Omental fat pad (tissue), 4 donors: ENCODE measurements around a stretch of chr10.

GRCh38 chr10:12348100-12348369 is 1.3 kb upstream of the CAMK1D start:
- PRO-cap: no peak
- RAMPAGE, long total RNA, 4 experiments: no peak in any of the 4 experiments

DNA sequence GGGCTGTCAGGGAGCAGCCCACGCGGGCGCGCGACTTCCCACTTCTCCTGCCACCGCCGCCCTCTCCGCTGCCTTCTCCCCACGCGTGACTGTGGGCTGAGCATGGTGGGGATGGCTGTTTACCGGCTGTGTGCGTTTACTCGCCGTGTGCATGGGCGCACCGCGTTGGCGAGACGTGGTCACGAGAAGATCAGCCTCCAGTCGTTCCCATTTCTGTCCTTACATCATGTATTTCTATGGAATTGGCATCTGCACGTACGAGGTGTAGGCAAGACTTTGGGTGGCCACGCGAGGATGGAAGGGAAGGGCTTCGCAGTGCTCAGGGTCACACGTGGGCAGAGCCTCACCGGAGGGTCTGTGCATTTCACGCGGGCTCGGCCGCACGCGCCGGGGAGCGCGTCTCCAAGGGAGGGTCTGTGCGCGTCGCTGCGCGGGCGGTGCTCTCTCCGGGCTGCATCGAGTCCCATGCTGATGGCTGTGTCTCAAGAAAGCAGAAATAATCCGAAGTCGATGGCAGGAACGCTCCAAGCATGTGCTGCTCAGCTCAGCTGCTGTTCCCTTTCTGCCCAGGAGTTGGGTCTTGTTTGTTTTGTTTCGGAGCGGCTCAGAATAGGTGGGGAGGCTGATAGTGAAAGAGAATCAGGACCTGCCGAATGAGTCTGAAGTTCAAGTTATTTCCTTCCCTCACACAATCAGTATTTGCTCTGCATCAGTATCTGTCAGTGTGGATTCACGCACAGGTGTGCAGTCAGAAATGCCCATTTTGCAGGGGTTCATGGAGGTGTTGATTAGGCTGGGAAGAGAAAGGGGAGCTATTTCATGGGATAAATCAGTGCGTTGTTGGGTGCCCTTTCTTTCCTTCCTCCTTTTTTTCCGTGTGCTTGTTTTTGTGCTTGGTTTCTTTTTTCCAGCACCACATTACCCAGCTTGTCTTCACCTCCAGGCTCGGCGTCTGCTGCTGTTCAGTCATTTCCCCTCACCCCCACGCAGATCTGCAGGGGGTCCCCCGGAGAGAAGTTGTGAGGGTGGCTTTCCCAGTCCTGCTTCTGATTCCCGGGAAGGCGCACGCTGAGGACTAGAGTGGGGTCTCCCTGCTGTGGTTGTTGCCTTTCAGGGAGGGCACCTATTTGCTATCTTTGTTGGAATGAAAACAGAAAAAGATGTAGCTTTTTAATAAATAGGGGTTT is 1.2 kb downstream of the CAMK1D start:
- PRO-cap: no peak
- RAMPAGE, long total RNA, 4 experiments: no peak in any of the 4 experiments

DNA sequence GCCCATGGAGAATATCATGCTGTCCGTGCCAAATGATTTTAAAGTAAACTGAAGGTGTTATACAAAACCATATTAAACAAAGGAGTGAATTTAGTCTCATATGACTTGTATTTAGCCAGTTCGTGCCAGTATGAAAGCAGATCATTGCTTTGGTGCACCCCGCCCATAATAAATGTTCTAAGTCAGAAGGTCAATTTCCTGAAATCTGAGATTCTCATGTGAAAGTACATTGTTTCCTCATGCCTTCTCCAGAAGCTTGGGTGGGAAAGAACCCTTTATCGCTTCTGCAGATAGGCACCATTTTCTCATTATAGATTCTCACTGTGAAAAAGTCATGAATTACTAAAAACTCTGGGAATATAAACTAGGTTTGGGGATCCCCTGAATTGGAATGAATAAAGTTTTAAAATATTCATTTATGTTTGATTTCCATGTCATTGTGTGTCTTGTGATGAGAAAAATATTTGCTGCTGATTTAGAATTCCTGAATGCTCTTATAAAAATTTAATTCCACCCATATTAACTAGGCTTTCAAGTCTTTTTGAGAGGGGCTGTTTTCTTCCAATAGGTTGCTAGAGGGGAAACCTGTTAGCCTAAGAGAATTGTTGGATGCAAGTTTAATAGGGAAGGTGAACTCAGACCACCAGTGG is 106.6 kb downstream of the CAMK1D start:
- PRO-cap: no peak
- RAMPAGE, long total RNA, 4 experiments: no peak in any of the 4 experiments

GRCh38 chr10:12529689-12530596 is 180.6 kb downstream of the CAMK1D start:
- PRO-cap: no peak
- RAMPAGE, long total RNA, 4 experiments: no peak in any of the 4 experiments

DNA sequence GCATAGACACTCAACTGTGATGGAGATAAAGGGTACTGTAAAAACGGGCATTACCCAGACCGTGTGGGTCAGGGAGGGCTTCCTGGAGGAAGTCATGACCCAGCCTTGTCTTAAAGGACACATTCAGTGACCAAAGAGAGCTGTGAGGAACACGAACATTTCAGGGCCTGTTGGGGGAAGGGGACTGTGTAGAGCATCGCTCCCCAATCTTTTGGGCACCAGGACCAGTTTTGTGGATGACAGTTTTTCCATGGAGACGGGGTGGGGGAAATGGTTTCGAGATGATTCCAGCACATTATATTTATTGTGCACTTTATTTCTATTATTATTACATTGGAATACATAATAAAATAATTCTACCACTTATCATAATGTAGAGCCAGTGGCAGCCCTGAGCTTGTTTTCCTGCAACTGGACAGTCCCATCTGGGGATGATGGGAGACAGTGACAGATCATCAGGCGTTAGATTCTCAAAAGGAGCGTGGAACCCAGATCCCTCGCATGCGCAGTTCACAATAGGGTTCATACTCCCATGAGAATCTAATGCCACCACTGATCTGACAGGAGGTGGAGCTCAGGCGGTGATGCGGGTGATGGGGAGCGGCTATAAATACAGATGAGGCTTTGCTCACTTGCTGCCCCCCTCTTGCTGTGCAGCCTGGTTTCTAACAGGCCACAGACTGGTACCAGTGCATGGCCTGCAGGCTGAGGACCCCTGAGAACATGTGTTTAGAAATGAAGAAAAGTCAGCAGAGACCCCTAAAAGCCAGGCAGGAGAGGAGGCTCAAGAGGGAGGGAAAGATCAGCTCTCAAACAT is 259.9 kb downstream of the CAMK1D start:
- PRO-cap: no peak
- RAMPAGE, long total RNA, 4 experiments: no peak in any of the 4 experiments

- PRO-cap: no peak
- RAMPAGE, long total RNA, 4 experiments: no peak in any of the 4 experiments
Measured at GRCh38 chr10:12615304-12615606, 265.9 kb downstream of the CAMK1D start.

GRCh38 chr10:12707268-12708051 is 294.1 kb downstream of the CCDC3 start:
- PRO-cap: no peak
- RAMPAGE, long total RNA, 4 experiments: no peak in any of the 4 experiments

GRCh38 chr10:13346951-13347924 is 855 bp downstream of the SEPHS1 start:
- PRO-cap: no peak
- RAMPAGE, long total RNA, 4 experiments: no peak in any of the 4 experiments

DNA sequence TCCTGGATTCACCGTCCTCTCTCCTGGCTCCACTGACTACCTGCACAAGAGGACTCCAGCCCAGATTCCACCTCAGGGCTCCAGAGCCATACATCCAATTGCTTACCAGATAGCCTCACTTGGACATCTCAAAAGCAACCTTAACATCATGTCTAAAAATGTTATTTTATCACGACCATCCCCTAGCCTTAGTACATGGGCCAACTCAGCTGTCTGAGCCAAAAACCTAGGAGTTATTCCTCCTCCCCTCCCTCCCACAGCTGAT is 15.6 kb downstream of the BEND7 start:
- PRO-cap: no peak
- RAMPAGE, long total RNA, 4 experiments: no peak in any of the 4 experiments

- PRO-cap: no peak
- RAMPAGE, long total RNA, 4 experiments: no peak in any of the 4 experiments
Measured at GRCh38 chr10:13625004-13625630, 38.4 kb downstream of the PRPF18 start.

DNA sequence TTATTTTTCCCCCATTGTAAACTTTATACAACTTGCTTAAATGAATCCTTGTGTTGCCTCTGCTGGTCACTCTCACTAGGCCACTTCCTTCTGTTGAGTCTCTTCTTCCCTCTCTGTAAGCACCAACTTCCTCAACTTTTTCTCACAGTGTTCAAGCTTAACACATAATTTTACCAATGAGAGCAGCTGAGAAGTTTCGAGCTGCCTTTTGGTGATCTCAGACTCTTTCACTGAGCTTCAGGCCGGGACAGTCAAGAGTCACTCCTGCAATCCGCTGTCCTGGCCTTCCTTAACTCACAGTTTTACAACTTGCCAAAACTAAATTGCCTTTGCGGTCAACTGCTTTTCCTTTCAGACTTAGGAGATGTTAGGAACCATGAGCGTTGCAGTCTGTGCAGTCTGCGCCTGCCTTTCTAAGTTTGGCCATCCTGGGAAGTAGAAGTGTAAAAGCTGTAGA is 47.5 kb downstream of the PRPF18 start:
- PRO-cap: no peak
- RAMPAGE, long total RNA, 4 experiments: no peak in any of the 4 experiments

- PRO-cap: no peak
- RAMPAGE, long total RNA, 4 experiments: no peak in any of the 4 experiments
Measured at GRCh38 chr10:13654819-13655435, 68.2 kb downstream of the PRPF18 start.

DNA sequence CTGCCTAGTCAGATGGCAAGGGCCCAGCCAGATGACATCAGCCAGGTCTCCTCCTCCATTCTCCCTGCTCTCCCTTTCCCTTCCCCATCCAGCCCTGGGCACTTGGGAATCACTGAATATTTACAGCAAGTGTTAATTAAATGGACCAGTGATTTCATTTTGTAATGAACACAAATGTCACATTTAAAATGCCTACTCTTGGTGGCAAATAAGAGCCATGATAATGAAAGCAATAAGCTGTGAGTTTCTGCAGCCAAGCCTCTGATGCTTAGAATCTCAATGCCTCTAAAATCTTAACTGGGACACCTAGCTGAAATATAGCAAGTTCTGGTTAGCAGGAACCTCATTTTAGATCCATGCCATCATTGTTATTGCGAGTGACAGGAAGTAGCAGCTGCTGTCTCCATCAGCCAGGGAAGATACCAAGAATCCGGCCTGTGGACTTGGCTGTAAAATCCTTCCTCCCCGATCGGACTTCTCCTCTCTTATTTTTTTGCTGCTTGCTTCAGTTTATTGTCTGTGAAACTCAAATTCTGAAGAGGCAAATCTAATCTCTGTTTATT is 202.2 kb downstream of the PRPF18 start:
- PRO-cap: no peak
- RAMPAGE, long total RNA, 4 experiments: no peak in any of the 4 experiments

DNA sequence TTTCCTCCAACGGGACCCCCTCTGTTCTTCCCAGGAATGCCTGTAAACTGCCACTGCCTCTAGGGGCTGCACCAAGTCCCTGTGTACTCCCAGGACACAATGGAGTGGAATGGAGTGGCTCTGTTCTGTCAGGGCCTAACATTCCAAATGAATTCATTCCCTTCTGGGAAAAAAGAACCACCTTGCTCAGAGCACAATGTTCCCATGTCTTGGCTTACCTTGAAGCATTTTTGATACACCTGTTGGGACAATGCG is 339.4 kb downstream of the FRMD4A start:
- PRO-cap: no peak
- RAMPAGE, long total RNA, 4 experiments: no peak in any of the 4 experiments

DNA sequence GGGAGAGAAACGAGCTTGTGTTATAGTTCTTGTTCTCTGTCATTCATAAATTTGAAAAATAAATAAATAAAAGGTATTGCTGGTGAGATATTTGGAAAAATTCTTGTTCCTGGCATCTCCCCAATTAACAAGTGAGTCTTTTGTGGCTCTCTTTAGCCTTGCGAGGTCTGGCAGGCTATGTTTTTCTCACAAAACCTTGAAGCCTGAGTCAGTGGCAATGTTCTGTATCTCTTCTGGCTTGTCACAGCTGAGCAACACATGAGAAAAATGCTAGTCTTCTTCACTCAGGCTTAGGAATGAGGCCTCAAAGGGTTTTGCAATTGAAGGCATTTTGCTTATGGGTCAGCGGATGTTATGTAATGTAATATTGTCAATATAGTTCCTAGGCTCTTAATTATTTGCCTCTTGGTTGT is 273.9 kb downstream of the FRMD4A start:
- PRO-cap: no peak
- RAMPAGE, long total RNA, 4 experiments: no peak in any of the 4 experiments

- PRO-cap: no peak
- RAMPAGE, long total RNA, 4 experiments: no peak in any of the 4 experiments
Measured at GRCh38 chr10:14555551-14556637, 218.8 kb downstream of the FAM107B start.

GRCh38 chr10:14591372-14591785 is 183.3 kb downstream of the FAM107B start:
- PRO-cap: no peak
- RAMPAGE, long total RNA, 4 experiments: no peak in any of the 4 experiments

DNA sequence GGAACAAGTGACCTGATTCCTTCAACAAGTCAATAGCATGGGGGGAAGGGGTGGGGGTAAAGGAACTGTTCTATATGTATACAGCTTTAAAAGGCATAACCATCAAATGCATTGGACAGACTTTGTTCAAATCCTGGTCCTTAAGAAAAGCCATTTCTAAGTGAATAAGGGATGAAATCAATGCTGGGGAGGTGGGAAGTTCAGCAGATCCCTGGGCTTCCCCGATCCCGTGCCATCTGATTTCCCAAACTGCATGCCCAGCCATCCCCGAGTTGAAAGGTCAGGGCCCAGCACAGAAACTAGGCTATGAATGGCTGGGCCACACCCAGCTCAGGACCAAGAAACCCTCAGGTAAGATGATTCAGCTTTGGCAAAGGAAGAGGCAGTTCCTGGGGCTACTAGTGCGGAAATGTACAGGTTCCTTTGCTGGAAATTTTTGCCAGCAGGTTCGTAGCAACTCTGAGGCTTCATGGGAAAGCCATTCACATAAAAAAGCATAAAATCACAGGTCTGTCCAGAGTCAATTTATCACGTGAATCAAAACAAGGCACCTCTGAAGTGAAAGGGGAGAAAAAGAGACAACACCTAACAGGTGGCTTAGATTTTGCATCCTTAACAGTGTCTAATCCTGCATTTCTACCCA is 182.7 kb downstream of the FAM107B start:
- PRO-cap: no peak
- RAMPAGE, long total RNA, 4 experiments: no peak in any of the 4 experiments

- PRO-cap: no peak
- RAMPAGE, long total RNA, 4 experiments: no peak in any of the 4 experiments
Measured at GRCh38 chr10:14618003-14618283, 156.8 kb downstream of the FAM107B start.

DNA sequence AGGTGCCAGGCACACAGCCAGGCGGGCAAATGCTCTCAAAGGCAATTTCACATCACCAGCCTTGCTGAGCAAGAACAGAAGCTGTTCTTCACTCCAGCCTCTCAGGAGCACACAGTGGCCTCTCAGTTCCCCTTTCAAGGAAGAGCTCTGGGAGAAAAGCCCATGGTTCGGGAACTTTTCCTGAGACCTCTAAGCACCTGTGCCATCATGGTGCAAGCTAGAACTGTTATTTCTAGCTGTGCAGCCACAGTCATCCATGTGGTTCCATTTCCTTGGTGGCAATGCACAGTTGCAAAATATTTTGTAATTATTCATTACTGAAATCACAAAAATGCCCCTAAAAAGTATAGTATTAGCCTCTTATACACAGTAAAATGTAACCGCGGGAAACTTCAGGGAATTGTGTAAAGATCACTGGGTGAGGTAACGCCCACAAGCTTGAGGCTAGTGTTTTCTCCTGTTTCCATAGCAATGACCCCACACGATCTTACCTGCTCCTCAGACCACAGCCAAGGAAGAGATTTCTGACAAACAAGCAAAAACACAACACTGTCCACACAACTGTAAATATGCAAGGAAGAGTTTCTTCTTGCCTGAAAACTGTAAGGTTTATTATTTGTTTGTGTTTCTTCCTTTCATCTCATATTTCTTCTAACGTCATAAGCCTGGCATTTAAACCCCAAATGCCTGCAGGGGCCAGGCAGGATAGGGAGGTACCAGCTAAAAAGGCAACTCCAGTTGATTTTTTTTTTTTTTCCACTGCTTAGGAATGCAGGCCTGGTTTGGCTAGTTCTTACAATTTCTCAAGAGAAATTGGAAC is 121.1 kb downstream of the FAM107B start:
- PRO-cap: no peak
- RAMPAGE, long total RNA, 4 experiments: no peak in any of the 4 experiments